ENCODE data around the genes ARMS2, HTRA1, LHPP and FAM53B.

DNA sequence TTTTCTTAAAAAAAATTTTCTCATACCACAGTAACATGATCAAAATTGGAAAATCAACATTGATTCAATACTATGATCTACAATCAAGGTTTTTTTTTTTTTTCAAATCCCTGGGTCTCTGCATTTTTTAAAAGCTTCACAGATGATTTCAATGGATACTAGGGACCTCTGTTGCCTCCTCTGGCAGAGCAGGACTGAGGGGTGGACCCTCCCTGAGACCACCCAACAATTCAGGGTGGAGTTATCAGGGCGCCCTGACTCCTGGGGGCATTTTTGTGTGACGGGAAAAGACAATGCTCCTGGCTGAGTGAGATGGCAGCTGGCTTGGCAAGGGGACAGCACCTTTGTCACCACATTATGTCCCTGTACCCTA, at the start of gene ARMS2:
TSS of gene ARMS2 (plus strand) at position 300 of the 373 bp plus-strand sequence.
- RRBS = no CpG with 5 or more reads among the region's 2 CpGs

- RRBS = under 1% methylated on average over 31 of the region's 137 CpGs
These were observed at the start of gene HTRA1 for GRCh38 chr10:122461298-122462264. Gene HTRA1, plus strand, starts transcription at chr10:122461553.

GRCh38 chr10:122474162-122474785, 12.9 kb downstream of the HTRA1 start:
- RRBS = 57% methylated on average over 3 of the region's 15 CpGs

- RRBS = no CpG with 5 or more reads among the region's 6 CpGs
These were observed 19.1 kb upstream of the DMBT1 start for GRCh38 chr10:122541350-122541874.

- RRBS = no CpG with 5 or more reads among the region's 10 CpGs
These were observed 91.2 kb downstream of the CPXM2 start for GRCh38 chr10:123800229-123800885.

GRCh38 chr10:123875741-123875977, 15.9 kb downstream of the CPXM2 start:
- RRBS = no CpG with 5 or more reads among the region's 4 CpGs

GRCh38 chr10:124091179-124091739, 2.1 kb downstream of the CHST15 start:
- RRBS = no CpG with 5 or more reads among the region's 19 CpGs

DNA sequence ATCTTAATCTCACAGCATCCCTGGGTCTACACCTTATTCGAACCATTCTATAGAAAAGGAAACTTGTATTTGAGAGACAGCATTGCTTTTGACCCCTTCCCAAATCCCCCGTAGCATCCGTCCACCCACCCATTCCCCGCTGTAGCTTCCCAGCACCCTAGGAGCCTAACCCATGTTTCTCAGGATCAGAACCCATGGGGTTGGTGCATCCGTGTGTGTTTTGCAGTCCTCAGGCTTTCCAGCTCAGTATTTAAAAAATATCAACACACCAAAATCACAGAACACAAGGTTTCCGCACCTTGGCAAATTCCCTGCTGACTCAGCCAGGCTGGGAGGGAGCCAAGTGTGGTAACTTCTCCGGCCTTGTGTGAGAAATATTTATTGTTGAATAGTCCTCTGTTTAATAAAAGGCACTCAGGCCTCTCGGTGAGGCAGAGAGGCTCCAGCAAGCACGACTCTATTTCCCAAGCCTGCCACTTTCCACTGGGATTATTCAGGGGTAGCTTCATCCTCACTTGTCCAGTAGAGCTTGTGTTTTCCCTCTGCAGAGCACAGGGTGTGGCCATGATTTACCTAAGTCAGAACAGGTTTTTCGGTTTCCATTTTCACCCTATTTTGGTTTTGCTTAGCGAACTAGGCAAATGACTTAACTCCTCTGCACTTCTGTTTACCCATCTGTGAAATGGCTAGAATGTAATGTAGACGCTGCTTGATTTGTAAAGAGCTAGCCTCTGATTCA, 12.8 kb upstream of the CHST15 start:
- RRBS = no CpG with 5 or more reads among the region's 12 CpGs

GRCh38 chr10:124461497-124462488, at the start of gene LHPP:
Gene LHPP, plus strand, starts transcription at chr10:124461823.
- RRBS = under 1% methylated on average over 49 of the region's 89 CpGs

GRCh38 chr10:124524868-124525609, 63.4 kb downstream of the LHPP start:
- RRBS = no CpG with 5 or more reads among the region's 23 CpGs

GRCh38 chr10:124578923-124579526, 117.4 kb downstream of the LHPP start:
- RRBS = 71% methylated on average over 8 of the region's 21 CpGs

DNA sequence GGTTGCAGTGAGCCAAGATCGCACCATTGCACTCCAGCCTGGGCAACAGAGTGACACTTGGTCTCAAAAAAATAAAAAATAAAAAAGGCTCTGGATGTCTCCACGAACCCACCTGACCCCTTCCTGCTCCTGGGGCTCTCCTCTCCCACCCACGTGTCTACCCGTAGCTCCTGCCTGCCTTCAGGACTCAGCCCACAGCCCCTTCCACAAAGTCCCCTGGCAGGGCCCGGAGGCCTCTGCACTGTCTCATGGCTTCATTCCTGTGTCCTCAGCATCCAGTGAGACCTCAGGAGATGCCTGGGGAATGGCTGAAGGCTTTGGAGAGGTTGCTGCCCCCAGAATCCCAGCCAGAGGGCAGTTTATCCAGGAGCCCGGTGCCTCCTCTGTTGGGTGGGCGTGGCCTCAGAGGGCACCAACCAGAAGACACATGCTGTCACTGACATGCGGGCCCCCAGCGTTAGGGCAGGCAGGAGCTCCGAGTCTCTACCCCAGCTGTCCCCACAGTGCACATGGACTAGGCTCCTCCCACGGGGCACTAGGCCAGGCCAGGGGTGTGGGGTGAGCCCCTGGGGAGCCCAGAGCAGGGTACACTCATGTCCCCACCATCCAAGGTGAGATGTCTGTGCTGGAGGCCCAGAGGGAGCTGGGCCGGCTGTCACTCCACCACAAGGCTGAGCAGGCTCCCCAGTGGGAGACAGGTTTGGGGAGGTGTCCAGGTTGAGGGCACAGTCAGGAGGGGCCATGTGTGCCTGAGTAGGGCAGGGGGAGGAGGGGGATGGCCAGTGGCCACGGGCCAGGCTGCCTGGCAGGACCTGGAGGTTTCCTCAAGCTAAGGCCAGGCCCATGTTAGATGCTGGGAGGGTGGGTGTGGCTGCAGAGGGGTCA, 131.6 kb downstream of the FAM53B start:
- RRBS = no CpG with 5 or more reads among the region's 13 CpGs

- RRBS = 96% methylated on average over 2 of the region's 11 CpGs
These were observed 123.4 kb downstream of the FAM53B start for GRCh38 chr10:124620693-124621294.

- RRBS = no CpG with 5 or more reads among the region's 11 CpGs
These were observed 122.0 kb downstream of the FAM53B start for GRCh38 chr10:124622258-124622558.

GRCh38 chr10:124629365-124630053, 114.7 kb downstream of the FAM53B start:
- RRBS = no CpG with 5 or more reads among the region's 11 CpGs

GRCh38 chr10:124634496-124634953, 109.7 kb downstream of the FAM53B start:
- RRBS = no CpG with 5 or more reads among the region's 7 CpGs

- RRBS = no CpG with 5 or more reads among the region's 10 CpGs
These were observed 107.4 kb downstream of the FAM53B start for GRCh38 chr10:124636779-124637243.

GRCh38 chr10:124703540-124704520, 40.3 kb downstream of the FAM53B start:
- RRBS = no CpG with 5 or more reads among the region's 16 CpGs

GRCh38 chr10:124721399-124722183, 22.6 kb downstream of the FAM53B start:
- RRBS = no CpG with 5 or more reads among the region's 16 CpGs

DNA sequence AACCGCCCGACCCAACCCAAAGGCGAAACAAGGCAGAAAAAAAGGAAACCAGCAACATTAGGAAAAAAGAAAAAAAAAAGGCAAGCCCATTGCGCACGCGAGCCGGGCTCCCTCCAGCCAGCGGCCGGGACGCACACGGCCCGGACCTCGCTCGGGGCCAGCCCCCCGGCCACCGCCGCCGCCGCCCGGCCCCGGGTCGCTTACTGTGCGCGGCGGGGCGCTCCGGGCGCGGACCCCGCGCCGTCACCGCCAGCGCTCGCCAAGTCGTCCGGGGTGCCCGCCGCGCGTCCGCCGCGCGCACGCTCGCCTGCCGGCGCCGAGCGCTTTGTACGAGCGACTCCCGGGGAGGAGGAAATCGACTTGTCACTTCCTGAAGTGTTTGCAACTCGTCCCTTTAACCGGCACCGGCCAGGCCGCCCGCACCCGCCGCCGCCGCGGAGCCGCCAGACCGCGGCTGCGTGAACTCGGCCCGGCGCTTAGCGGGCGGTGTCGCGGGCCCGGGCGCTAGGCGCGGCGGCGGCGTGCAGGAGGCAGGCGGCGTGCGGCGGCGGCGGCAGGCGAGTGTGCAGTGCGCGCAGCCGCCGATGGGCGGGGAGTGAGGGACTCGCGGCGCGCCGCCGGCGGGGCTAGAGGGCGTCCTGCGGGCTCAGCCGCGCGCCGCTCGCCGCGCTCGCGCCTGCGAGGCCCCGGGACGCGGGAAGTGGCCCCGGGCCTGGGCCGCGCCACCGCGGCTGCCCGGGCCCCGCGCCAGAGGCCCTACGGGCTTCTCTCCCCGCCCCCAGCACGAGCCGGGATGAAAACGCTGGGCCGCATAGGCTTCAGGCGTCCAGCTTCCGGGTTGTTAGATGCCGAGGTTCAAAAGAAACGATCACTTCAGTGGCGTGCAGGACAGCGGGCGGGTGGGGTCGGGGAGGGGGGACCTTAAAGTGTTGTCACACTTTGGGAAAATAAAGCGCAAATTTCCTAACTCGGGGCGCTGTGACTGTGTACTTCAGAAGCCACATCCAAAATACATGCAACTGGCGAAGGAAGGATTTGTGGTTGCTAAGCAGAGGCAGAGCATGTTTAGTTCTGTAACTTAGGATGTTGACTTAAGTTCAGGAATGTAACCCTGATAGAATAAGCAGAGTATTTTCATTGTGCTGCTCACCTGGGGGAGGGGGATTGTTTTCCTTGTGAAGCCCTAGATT, at the start of gene FAM53B:
TSS of gene FAM53B (minus strand) at position 570 of the 1,190 bp plus-strand sequence.
- RRBS = under 1% methylated on average over 68 of the region's 143 CpGs